ENCODE measurements around the genes MRPS27 and ZNF366.

DNA sequence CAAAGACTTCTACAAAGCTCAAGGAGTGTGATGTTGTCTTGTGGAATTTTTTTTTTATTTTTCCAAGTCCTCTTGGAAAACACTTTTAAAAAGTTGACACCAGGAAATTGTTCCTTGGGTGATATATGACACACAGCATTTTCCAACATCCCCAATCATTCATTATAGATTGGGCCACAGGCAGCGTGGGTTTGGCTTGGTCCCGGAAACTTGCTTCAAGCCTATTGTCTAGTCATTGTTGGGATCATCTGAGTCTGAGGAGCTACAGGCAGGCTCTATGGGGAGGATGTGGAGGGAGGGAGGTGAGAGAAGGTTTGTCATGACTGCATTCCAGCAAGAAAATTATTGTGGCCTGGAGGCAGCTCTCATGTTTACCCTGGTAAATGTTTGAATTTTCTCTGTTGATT is 30.5 kb downstream of the CARTPT start:
- PRO-cap, result no peak

DNA sequence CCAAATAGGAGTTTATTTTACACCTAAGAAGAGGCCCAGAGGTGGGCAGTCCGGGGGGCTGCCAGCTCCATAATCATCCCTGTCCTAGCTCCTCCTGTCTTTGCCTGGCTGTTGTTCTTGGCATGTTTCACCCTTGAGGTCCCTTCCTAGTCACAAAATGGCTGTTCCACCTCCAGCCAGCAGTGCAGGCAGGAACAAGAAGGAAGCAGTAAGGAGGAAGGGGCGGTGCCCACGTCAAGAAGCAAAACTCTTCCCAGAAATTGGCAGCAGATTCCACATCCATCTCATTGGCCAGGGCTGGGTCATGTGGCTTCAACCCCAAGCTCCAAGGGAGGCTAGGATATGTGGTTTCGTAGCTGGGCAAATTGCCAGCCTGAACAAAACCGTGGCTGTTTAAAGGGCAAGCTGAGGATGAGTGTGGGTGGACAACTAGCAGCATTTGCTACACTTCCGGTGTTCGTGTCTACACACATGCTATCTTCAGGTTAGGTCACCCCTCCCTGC is 92.3 kb upstream of the MAP1B start:
- PRO-cap, result no peak

- PRO-cap, result no peak
Measured at GRCh38 chr5:72138783-72139446, 31.6 kb downstream of the MAP1B start.

DNA sequence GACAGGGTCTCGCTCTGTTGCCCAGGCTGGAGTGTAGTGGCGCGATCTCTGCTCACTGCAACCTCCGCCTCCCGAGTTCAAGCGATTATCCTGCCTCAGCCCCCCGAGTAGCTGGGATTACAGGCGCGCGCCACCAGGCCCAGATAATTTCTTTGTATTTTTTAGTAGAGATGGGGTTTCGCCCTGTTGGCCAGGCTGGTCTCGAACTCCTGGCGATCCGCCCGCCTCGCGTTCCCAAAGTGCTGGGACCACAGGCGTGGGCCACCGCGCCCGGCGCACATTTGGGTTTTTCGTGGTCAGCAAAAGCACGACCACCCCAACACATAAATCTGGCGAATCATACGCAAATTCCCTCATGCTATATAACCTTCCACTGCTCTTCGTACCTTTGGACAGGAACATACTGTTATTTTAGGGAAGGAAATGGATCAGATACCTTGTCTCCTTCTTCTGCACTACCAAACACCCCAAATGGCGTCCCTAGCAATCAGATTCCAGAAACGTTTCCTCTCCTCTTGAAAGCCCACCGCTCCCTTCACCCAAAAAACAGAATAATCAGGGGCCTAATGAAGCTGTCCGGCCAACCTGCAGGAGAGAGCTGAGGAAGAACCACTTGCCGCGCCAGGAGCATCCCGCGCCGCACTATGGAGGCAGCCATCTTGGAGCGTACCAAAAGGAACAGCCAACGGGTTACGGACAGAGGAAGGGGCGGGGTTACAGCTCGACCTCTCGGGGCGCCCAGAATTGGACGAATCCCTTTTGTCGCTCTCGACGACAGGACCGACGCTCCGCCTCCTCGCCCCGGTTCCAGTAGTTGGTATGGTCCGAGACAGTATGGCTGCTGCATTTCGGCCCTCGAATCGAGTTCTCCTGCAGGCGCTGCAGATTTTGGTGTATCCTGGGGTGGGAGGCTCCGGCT is at the start of gene MRPS27:
Gene MRPS27 (minus strand): TSS at position 677 of the 919 bp plus-strand sequence.
- PRO-cap, result bidirectional peak, plus-strand start at position 863 of the sequence, minus-strand start at position 646 of the sequence

DNA sequence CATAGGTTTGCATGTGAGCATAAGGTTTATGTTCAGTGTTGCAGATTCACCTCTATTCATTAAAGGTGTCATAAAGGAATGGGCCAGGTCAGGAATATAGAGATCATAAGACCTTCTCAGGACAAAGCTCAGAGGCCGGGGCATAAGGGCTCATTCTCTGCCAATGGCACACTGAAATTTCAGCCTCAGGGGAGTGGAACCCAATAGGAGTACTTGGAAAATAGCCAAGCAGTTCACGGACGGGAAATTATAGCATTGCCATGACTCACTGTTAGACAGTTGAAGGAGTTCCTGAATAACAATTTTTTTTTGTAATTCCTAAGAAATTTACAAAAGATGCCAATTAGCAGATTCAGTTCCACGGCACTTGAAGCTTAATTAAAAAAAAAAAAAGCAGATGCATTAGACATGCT is 58.4 kb downstream of the PTCD2 start:
- PRO-cap, result no peak

DNA sequence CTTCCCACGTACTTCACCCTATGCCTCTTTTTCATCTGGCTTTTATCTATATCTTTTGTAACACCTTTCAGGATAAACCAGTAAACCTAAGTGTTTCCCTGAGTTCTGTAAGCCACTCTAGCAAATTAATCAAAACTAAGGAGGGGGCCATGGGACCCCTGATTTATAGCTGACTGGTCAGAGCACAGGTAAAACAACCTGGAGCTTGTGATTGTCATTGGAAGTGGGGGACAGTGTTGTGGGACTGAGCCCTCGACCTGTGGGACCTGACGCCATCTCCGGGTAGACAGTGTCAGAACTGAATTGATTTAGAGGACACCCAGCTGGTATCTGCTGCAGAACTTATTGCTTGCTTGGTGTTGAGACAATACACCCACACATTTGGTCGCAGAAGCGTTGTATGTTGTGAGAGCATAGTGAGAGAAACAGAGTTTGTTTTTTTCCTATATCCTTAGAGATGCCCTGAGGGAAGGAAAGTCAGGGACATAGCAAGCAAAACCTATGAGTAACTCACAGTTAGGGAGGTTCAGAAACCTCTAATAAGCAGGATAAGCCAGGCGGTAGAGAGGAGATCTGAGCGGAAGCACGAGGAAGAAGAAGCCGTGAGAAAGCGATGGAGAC is 59.6 kb downstream of the PTCD2 start:
- PRO-cap, result no peak

- PRO-cap, result no peak
Measured at GRCh38 chr5:72506569-72507519, at the start of gene ZNF366. TSS of gene ZNF366 (minus strand) at chr5:72507410.

DNA sequence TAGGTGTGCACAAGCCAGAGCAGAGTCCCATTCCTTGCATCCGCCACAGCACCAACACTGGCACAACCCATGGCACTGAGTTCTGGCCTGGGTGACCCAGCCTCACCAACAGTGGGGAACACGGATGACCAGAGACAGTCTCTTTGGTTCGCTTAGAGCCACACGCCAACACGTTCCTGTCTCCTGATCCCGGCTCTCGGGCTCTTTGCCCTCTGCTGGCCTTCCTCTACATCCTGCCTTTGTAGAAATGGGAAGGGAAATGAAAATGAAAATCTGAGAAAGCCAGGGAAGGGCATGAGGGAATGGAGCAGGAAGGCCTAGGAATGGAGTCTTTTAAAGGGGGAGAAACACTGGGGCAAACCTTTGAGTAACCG is 1.6 kb upstream of the ZNF366 start:
- PRO-cap, result no peak

DNA sequence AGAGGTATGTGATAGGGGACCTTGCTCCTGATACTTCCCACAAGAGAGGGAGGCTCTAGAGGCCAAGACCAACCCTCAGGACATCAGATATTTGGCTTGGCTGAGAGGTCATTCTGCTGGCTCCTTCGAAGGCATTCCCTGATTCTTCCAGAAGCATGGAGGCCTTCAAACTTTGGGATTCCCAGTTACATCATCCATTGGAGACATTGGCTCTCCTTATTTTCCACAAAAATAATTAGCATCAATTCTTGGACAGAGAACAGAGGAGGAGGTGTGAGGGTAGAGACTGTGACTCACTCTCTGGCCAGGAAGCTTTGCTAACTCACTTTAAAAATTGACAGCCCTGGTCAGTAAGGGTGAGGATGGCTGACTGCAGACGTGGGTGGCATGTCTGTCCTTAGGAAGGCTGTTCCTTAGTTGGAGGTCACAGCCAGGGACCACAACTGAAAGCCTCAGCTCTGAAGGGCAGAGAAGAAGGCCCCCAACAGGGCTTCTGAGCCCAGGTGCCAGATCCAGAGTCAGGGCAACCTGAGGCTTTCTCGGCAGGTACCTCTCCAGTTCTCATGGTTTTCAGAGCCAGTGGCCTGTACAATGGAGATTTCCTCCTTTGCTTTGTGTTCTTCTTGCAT is 92.3 kb upstream of the ZNF366 start:
- PRO-cap, result no peak

DNA sequence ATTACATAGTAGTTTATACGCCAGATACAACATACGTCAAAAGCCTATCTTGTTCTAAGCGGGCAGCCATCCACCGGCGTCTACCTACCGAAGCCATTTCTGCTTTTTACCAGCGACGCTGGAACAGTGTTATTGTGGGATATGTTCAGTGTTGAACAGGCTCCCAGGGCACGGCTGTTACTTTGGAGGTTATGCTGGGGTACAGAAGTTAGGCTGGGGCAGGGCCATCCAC is 480 bp upstream of the TNPO1 start:
- PRO-cap, result no peak

DNA sequence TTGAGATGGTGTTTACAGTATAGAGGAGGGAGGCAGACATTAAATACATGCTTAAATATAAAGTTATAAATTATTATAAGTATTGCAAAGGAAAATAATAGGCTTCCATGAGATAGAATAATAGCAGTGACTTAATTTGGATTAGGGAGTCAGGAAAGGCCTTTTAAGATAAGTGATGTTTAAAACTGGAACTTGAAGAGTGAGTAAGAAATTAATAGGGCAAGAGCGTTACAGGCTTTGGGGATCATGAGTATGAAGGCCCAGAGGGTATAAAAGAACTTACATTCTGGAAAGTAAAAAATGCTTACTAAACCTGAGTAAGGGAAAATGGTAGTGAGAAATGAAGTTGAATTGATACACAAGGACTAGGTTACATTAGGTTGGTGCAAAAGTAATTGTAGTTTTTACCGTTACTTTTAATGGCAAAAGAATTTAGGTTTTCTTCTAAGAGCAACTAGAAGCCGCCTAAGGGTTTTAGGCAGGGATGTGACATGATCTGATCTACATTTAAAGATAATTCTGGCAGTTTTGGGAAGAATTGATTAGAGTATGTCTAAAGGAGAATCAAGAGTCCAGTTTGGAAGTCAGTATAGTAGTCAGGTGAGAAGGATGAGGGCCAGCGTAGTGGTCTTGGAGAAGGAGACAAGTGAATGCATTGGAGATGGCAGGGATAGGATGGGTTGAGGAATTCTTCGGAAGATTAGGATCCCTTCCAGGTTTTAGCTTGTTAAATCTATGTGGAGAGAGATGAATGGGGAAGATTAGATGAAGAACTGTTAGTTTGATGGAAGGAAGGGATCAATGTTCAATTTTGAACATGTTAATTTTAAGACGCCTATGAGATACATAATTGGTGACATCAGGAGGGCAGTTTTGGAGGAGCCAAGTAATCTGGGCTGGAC is 52.1 kb downstream of the FCHO2 start:
- PRO-cap, result no peak

DNA sequence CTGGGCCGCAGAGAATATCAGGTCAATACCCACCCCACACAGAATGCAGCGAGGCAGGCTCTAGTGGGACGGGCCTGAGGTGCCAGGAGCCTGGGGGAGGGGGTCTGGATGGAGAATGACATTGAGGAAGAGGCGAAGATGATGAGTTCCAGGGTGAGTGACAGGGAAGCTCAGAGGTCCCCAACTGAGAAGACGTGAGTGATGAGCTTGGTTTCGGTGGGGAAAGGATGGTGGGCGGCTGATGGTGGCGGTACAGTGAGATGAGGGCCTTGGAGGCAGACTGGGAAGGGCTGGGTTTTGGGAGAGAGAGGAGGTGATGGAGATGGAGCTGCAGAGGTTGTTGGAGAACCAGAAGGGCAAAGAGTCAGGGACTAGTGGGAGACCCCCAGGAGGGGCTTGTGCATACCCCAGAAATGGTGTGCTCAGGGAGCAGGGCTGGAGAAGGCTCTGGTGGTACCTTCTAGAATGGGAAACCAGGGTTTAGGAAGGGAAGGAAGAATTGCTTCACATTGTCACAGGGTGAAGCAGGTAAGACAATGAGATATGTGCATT is 9.6 kb downstream of the TMEM171 start:
- PRO-cap, result no peak

DNA sequence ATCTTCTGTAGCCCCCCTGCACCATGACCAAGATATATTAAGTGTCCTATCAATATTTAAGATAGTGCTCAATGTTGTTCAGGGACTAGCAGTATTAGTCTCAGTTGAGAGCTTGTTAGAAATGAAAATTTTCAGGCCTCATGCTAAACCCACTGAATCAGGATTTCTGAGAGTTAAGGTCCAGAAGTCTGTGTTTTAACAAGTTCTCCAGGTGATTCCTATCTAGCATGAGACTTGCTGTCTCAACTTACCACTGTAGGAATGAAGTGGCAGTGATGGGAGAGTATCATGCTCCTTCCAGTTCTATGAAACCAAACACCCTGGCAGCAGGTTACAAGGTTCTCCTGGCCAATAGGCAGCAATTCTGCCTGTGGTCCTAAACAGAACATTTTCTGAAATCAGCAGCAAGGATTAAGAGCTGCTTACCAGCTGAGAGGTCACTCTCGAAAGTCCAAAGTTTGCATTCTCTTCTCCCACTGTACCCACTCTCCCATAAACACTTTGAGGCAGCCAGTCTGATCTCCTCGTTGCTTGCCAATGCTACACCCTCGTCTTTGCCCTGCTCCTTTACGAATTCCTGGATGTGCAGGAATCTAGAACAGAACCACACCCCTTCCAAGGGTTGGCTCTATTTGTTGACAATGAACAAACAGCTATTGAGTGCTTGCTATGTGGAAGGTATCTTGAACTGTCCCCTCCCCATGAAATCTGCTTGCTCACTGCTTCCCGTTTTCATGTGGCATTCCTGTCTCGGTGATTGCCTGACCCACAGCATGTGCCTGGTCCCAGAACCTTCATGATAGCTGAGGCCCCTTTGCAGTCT is 100.5 kb downstream of the TMEM174 start:
- PRO-cap, result no peak

DNA sequence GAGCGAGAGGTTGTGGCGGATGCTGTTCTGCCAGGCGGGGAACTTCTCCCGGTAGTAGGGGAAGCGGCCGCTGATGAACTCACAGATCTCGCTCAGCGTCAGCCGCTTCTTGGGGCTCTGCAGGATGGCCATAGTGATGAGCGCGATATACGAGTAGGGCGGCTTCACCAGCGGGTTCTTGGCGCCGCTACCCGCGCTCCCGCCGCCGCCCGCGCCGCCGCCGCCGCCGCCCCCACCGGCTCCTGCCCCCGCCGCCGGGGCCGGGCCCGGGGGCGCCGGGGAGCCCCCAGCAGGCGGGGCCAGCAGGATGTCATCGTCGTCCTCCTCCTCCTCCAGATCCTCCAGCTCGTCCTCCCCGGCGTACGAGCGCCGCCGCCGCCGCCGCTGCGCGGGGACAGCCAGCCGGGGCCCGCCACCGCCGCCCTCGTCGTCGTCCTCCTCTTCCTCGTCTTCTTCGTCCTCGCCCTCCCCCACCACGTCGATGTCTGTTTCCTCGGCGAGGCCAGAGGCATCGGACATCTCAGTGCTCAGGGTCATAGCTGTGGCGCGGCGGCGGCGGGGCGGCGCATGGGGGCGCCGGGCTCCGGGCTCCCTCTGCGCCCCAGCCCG is 647 bp downstream of the FOXD1 start:
- PRO-cap, result no peak

DNA sequence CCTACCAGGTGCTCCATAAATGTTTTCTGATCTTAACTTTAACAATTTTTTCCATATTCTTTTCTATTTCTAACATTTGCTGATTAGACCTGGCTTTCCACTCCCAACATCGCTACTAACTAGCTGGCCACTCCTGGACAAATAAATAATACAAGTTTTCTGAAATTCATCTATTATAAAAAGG is 1.1 kb downstream of the ANKRA2 start:
- PRO-cap, result no peak

- PRO-cap, result no peak
Measured at GRCh38 chr5:73657914-73658684, 32.1 kb downstream of the ARHGEF28 start.

GRCh38 chr5:73822723-73823179 is 196.8 kb downstream of the ARHGEF28 start:
- PRO-cap, result no peak

DNA sequence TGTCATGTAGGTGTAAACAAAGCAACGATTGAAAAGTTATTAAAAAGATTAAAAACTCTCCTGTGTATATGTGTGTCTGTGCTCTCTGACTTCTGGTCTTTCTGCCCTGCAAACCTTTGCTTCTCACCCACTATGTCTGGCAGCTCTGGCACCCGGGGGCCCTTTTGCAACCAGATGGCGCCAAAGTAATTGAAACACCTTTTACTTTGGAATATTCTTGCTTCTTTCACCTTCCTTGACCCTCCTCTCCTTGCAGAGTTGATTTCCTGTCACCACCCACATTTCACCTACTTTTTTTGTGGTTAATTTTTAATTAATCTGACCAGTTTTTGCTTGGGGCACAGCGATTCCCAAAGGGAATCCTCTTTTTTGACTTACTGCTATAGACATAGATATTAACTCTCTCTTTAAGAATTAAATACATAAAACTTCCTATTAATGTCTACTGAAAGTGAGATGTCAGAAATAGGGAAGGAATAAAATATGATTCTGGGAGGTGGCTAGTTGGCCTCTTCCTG is 275.5 kb downstream of the ARHGEF28 start:
- PRO-cap, result no peak

- PRO-cap, result no peak
Measured at GRCh38 chr5:74636210-74637051, 4.1 kb downstream of the ENC1 start.

DNA sequence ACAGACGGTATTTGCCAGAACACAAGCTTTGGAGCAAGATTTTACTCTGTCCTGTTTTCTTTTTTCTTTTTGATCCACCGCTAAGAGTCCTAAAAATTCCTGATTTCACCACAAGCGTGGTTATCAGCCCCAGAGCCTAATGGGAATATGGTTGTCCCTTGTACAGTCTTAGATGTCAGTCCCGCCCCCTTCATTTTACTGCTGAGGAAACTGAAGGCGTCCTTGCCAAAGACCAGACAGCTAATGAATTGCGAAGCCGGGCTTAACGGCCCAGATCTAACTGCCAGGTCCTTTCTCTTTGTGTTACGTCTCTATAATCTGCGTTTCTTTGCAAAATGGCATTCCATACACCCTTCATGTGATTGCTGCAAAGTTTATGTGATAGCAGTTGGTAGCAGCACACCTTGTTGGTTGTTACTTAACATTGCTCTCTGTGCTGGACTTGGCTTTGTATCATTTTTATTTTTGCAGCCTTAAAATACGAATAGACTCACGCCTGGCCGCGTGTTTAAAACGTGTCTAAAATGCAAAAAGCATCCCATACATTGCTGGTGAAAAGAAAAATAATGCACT is 581 bp downstream of the NSA2 start:
- PRO-cap, result no peak